Calu3 (cell line): ENCODE data around the gene BARHL1.

- PRO-cap: no peak
Observed at GRCh38 chr9:131279210-131279674, 2.9 kb upstream of the FAM78A start.

DNA sequence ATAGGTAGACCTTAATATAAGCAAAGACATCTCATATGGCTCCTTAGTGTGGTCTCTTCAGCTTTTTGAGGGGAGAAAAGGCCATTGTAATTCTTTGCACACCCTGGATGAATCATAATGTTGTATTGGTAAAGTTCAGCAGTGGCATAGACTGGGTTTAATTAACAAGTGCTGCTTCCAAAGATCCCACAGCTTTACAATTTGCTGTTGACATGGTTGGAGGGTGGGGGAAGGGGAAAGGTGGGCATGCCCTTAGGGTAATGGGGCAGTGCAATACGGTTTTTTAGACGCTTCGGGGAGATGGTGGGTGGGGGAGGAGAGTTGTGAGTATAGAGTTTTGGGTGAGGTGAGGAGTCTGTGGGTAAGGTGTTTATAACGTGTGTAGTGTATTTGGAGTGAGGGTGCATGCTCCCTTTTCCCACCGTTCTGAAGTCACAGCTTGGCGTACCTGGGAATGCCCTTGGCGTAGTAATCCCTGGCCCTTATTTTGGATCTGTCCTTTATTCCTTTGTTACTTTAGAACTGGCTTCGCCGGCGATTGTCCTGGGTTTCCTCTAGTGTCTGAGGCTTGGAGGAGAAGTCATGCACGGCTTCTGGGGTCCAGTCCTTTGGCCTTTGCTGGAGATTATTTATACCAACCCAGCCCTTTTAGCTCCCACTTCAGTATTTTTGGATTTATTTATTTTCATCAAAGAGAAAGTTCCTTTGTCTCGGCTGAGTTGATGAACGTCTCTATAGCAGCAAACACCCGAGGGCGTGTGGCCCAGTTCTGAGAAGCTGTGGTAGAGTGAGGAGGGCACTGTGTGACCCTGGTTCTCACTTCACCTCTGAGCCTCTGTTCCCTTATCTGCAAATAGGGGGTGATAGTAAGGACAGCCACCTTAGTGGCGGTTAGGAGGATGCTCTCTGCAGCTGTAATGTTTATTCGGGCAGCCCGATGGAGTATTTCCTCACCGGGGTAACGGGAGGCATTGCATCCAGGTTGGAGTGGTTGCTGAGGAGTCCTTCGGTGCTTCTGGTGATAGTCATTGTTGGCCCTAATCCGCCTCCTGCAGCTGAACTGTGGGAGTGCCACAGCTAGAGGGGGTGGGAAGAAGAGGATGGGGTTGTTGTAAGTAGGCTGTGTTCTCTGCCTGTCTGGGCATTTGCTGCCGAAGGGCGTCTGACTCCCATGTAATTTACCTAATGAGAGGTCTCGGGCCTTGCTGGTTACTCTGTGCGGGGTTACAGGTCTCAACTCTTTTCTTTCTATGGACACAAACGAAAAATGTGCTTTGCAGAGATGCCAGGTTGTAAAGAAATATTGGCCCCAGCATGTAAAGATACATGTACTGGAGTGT lies 13.6 kb downstream of the PRRC2B start:
- PRO-cap: no peak

GRCh38 chr9:131422431-131423175 lies 28.7 kb downstream of the PRRC2B start:
- PRO-cap: no peak

GRCh38 chr9:131474475-131475128 lies 28.1 kb upstream of the POMT1 start:
- PRO-cap: no peak

DNA sequence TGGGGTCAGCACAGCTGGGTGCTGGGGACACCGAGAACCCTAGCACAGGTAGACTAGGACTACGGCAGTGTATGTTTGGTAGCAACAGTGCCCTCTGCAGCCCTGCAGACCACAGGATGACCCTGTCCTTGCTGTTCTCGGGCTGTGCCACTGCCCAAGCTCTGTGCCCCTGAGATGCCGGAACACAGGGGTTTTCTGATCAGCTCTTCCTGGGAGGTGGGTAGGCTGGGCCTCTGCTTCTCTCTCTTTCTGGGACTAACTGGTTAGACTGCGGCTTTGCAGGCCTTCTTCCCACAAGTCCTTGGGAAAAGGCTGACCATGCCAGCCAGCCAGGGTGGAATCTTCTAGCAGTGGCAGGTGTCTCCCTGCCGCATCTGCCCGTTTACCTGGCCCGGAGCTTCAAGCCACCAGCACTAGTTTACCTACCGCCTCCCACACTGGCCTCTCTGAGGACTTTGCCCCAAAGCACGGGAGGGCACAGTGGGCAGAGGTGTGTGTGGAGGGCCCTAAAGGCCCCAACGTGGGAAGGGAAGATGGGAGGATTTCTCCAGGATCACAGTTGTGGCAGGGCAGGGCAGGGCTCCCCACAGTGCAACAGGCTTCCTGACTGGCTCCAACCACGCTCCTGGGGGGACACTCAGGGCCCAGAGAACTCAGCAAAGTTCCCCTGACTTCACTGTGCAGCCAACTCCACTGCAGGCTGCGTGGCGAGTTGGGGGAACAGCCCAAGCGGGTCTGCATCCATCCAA lies 1.2 kb downstream of the UCK1 start:
- PRO-cap: no peak

DNA sequence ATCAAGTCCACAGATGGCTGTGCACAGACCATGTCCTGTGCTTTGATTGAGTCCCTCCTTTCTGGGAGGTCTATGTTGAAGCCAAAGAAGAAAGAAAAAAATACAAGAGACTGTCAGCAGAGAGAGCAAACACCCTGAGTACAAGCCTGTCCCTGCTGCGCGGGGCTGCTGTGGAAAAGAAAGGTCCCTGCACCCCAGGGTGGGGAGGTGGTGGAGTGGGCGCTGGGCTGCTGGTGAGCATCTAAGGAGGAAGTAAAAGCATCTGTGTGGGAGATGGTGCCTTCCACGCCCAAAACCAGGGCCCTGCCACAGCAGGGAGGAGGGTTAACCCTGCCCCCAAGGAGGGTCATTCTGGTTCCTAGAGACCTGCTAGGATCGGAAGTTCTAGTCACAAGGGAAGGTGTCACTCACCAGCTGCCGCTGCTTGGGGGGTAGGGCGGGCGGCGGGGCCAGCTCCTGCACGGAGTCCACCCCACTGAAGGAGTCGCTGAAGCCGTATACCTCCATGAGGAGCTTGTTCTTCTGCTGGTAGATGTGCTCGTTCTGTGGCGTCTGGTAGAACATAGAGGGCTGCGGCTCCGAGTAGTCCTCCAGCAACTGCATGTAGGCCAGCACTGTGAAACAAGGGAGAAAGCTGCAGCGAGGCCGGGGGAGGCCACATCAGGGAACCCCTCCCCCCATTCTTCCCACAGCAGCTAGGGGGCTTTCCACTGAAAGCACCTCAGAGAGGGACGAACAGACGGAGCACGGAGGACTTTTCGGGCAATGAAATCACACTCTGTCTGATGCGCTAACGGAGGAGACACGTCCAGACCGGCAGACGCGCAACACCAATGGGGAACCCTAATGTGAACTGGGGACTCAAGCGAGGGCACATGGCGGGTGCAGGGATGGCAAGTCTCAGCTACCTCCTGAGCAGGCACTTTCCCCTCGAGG lies 76.3 kb downstream of the PRRT1B start:
- PRO-cap: no peak

- PRO-cap: no peak
Observed at GRCh38 chr9:131623883-131624632, 78.7 kb downstream of the PRRT1B start.

GRCh38 chr9:131638412-131638973 lies 93.2 kb downstream of the PRRT1B start:
- PRO-cap: no peak

DNA sequence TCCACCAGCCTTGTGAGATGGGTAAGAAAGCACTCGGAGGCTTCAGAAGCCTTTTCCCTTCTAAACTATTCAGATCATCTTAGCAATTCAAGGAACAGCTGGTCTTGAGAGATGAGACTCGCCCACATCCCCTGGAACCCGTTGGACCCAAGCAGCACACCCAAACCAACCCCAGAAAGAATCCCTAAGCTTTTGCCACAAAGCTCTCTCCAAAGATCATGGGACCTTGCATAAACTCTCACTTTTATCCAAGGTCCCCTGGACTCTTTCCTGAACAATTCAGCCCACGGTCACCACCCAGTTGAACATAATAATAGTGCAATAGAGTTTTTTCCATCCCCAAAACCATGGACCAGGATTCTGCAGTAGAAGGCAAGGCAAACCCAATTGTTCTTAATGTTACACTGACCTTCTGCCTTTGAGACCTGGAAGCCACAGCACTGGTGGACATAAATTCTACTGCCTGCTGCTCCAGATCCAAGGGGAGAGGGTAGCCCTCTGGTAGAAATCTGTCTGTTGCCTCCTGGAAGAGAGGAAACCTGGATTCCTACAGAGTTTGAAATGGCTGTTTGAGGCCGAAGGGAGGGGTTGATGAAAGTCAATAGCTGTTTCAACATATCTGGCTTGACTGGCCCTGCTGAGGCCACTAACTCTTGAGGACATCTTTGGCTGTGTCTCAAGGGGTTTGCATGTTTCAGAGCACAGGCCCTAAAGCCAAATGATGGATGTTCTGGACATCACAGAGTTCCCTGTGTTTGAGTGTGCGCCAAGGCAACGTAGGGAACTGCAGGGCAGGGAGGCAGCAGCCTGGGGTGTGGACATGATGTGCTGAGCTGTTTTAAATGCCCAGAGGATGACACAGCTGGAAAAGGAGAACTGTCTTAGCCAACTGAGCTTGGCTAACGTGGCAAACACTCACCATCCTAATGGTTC lies 89.9 kb downstream of the RAPGEF1 start:
- PRO-cap: no peak

DNA sequence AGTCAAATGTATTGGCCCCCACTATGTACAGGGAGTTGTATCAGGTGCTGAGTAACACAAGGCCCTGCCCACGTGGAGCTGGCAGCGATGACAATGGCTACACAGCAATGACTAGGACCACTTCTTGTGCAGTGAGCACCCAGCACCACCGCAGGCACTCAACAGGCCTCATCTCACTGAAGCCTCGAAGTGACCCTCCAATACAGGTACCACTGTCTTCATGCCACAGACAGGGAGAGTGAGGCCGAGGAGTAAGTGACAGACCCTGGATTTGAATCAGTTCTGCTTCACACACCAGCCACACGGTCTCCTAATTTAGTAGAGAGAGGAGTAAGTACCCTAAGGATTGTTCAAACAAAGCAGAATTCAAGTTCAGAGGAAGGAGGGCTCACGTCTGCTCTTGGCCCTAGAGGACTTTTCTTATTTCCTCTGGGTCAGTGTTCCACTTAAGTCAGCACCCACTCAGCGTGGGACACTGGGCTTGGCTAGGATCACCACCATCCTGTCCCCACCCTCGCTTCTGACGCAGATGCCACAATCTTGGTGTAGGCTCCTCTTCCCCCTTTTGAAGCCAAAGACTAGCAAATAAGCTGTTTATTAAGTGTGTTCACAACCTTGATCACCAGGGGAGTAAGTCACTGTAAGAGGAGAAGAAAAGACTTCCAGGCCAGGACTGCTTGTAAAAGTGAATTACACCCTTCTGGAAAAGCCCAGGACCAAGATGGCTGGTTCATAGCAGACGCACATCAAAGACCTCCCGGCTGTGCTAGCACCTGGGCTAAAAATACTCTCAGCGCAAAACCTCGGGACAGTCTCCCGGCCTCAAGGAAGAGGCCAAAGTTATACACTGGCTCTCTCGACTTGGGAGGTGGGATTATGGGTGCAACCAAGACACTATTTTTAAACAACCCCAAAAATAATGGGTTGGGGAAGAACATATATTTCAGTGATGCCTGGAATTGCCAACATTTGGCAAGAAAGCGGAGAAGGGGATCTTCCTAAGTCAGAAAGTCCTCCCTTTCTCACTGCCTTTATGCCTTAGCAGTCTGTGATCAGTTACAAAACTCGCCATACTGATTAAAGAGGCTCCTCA lies 69.7 kb downstream of the RAPGEF1 start:
- PRO-cap: no peak

DNA sequence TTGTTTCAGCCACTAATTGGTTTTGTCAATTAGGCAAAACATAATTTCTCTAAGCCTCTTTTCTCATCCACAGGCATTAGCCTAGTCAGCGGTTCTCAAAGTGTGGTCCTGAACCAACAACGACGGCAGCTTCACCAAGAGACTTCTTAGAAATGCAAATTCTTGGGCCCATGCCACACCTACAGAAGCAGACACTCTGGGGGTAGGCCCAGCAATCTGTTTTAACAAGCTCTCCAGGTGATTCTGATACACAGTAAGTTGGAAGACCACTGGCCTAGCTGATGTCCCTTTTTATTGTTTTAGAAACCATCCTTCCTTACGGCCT lies 63.2 kb downstream of the RAPGEF1 start:
- PRO-cap: no peak

GRCh38 chr9:131679030-131679350 lies 60.9 kb downstream of the RAPGEF1 start:
- PRO-cap: no peak

DNA sequence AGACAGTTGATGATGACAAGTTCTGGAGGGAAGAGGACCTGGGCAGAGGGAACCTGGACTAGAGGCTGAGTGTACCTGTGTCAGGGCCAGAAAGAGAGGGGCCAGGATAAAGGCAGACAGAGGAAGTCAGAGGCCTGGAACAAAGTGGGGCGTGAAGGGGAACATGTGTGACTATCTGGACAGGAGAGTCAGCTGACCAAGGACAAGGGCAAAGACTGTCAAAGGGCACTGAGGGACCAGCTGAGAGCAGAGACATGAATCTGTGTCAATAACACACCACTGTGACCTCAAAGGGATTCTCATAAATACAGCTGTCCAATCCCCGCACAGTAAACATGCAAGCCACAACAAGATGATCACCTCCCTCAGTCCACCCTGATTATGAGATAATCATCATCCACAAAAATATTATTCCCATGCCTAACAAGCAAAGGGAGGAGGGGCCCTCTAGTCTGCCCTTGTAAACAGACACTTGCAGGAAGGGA lies 42.0 kb downstream of the RAPGEF1 start:
- PRO-cap: no peak

DNA sequence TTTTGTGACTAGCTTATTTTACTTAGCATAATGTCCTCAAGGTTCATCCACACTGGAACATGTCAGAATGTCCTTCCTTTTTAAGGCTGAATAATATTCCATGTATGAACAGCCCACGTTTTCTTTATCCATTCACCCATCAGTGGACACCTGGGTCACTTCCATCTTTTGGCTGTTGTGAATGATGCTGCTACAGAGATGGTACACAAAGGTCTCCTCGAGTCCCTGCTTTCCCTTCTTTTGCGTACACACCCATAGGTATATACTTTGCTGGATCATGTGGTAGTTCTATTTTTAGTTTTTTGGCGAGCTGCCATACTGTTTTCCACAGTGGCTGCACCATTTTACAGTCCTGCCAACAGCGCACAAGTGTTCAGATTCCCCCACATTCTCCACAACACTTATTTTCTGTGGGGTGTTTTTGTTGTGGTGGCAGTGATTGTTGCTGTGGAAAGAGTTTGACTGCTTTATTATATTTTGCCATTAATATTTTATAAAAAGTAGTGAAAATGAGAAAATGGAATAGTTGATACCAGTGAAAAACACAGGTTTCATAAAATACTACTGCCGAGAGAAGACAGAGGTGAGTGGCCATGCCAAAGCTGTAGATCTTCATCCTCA lies 16.2 kb downstream of the RAPGEF1 start:
- PRO-cap: no peak

DNA sequence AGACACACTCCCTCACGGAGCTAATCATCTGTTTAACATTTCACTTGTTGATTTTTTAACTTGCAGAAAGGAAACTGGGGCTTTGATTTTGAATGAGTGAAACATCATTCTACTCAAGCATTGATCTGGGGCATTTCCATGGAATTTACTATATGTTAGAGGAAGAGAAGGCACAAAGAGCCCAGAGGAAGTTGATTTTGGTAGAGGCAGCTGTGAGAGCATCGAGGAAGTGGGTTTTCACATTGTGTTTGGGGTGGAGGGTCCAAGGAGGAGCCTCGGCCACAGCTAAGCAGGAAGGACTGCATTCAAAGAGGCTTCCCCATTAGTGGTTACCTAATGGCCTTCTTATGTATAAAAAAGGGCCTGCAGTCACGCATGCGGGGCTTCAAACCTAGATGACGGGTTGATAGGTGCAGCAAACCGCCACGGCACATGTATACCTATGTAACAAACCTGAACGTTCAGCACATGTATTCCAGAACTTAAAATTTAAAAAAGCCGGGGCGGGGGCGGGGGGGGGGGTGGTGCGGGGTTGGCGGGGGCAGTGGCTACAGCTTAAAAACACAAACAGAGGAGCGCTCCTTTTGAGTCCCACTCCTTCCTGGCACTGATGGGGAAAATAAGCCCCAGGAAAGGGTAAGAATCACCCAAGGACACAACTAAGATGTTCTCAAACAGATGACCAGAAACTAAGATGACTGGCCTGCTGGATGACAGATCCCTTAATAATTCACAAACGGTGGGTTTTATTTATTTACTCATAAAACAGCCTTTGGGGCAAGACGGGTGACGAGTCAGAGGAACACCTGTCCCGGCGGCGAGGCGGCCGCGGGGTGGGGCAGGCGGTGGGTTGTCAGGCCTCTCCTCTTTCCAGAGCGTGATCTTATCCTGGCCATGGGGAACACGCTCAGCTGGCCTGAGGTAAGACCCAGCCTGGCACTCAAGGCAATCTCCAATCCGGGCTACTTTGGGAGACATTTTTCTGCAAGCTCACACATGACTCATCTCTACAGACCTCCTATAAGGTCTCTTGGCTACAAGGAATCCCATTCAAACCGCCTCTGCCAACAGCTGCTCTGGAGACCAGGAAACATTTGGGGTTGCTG lies 6.7 kb downstream of the RAPGEF1 start:
- PRO-cap: unidirectional peak, plus-strand start at position 1,049 of the sequence

DNA sequence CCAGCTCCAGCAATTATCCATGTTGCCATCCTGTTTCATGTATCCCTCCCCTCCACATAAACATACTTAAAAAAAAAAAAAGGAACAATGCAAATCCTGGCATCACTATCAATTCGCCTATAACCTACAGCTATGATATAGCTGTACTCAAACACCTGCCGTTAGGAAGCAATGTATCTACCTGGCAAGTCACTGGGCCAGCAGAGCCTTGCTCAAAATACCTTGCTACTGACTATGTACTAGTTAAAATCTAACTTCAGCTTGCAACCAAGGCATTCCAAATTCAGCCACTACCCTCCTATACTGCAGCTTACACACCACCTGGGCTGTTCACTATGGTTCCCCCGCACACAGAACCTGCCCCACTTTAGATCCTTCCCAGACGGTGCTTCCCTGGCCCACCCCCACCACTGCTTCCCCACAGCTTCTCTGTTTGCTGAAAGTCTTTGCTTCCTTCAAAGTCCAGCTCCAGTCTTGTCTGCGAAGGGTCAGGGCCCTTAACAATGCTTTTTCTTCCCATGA lies 89.9 kb downstream of the MED27 start:
- PRO-cap: no peak

GRCh38 chr9:132006749-132007463 lies 72.8 kb downstream of the MED27 start:
- PRO-cap: no peak

- PRO-cap: no peak
Observed at GRCh38 chr9:132245140-132245505, 83.3 kb downstream of the NTNG2 start.

- PRO-cap: no peak
Observed at GRCh38 chr9:132383430-132384003, 23.1 kb downstream of the TTF1 start.

DNA sequence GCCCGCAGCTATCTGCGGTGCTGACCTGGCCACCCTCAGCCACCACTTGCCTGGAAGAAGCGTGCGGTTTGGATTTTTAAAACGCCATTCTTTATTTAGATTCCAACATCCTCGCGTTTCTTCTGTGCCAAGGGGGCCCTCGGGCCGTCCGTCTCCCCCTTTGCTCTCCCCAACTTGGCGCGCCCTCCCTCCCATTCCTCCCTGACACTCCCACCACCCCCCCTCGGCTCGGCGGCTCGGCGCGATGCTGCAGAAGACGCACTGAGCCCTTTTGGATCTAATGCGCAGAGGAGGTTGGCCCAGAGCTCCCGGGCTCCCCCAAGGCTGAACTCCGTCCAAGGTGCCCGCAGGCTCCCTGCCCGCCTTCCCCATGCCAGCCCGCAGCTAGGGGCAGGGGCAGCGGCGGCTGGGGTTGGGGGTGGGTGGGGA lies at the start of gene BARHL1:
Gene BARHL1, plus strand, starts transcription at position 269 of the 429 bp plus-strand sequence.
- PRO-cap: no peak